Epithelial cell of alveolus of lung (primary cell): ENCODE measurements around the gene DHX40.

- RAMPAGE, long total RNA, result no peak
- RRBS, result no CpG with 5 or more reads among the region's 7 CpGs
Observed at GRCh38 chr17:59428864-59429475, 97.5 kb downstream of the YPEL2 start.

DNA sequence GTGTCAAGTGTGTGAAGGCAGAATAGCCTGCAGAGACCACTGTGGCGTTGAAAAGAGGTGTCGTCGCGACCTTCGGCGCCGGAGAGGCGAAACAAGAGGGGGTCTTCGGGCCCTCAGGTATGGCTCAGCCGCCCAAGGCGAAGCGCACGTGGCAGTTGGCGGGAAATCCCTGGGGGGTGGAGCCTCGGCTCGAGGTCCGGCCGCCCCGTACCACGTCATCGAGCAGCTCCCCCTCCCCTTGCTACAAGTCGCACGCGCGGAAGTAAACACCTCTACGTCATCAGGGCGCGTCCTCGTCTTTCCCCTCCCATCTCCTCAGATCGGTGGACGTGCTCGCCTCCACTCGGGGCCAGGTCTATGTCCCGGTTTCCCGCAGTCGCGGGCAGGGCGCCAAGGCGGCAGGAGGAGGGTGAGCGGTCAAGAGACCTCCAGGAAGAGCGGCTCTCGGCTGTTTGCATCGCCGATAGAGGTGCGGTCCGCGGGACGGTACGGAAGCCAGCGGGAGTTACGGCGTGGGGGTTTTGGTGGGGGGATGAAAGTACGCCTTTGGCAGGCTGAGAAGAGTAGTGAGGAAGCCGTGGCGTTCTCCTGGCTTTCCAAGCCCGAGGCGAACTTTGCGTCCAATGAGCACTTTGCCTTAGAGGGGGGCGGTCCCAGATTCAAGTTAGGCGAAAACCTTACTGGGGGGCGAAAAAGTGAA lies at the start of gene DHX40:
DHX40 (plus strand) TSS at position 296 of the 700 bp plus-strand sequence.
- RAMPAGE, long total RNA, result start-site peak on the plus strand centred at position 314 of the sequence, 25 bp wide, 114 and 126 reads in 2 replicates
- RRBS, result 14% methylated on average over 1 of the region's 61 CpGs

DNA sequence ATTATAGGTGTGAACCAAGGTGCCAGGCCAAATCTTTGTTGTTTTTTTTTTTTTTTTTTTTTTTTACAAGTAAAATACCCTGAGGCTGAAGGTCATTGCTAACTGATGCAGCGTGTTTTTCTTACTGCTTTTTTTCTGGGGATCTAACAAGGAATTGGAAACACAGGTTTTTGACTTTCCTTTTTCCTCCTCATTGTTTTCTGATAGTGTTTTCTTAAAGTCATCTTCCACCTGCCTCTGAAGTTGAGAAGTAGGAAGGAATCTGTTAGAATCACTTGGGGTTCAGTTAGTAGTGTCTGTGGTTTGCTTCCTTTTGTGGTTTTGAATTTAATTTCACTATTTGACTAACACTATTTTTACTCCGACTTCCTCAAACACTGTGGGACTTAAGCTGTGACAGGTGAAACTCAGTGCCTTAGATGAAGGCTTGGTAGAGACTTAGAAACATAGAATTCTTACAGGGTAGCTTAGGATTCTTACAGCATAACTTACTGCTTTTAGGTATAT lies 22.3 kb downstream of the CLTC start:
- RAMPAGE, long total RNA, result no peak
- RRBS, result no CpG with 5 or more reads among the region's 2 CpGs

GRCh38 chr17:59755925-59756672 lies 48.6 kb downstream of the VMP1 start:
- RAMPAGE, long total RNA, result no peak
- RRBS, result no CpG with 5 or more reads among the region's 6 CpGs

DNA sequence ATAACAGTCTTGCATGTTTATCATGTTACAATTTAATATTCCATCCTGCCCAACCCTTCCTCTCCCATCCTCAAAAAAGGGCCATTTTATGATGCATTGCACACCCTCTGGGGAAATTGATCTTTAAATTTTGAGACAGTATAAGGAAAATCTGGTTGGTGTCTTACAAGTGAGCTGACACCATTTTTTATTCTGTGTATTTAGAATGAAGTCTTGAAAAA lies 52.5 kb downstream of the TUBD1 start:
- RAMPAGE, long total RNA, result no peak

DNA sequence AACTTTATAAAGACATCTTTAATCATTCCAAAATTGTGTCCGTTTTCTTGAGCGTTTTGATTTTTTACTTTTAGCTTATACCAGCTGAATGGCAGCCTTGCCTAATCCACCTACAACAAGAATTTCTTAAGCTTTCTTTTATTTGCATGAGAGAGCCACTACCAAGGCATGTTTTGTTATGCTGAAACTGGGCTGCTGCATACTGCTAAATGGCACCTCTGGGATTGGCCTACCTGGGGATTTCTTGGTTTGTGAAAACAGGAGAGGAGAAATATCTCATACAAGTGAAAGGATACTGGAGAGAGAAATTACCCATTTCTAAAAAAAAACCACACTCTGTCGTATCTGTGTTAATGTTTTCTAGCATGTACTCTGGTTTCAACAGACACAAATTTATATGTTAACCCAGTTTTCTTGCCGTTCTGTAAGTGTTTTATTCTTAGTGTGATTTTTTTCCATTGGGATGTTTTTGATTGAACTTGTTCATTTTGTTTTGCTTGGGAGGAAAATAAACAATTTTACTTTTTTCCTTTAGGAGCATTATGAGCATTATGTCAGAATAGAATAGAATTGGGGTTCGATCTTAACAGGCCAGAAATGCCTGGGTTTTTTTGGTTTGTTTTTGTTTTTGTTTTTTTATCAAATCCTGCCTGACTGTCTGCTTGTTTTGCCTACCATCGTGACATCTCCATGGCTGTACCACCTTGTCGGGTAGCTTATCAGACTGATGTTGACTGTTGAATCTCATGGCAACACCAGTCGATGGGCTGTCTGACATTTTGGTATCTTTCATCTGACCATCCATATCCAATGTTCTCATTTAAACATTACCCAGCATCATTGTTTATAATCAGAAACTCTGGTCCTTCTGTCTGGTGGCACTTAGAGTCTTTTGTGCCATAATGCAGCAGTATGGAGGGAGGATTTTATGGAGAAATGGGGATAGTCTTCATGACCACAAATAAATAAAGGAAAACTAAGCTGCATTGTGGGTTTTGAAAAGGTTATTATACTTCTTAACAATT lies 51.9 kb downstream of the TUBD1 start:
- RAMPAGE, long total RNA, result no peak
- RRBS, result no CpG with 5 or more reads among the region's 8 CpGs

- RAMPAGE, long total RNA, result no peak
- RRBS, result no CpG with 5 or more reads among the region's 3 CpGs
Observed at GRCh38 chr17:59958597-59959544, 5.7 kb downstream of the RNFT1 start.

GRCh38 chr17:60088954-60089410 lies 10.3 kb upstream of the HEATR6 start:
- RAMPAGE, long total RNA, result no peak
- RRBS, result no CpG with 5 or more reads among the region's 3 CpGs

GRCh38 chr17:60150111-60150460 lies 313 bp downstream of the CA4 start:
- RAMPAGE, long total RNA, result no peak
- RRBS, result 2% methylated on average over 25 of the region's 39 CpGs

DNA sequence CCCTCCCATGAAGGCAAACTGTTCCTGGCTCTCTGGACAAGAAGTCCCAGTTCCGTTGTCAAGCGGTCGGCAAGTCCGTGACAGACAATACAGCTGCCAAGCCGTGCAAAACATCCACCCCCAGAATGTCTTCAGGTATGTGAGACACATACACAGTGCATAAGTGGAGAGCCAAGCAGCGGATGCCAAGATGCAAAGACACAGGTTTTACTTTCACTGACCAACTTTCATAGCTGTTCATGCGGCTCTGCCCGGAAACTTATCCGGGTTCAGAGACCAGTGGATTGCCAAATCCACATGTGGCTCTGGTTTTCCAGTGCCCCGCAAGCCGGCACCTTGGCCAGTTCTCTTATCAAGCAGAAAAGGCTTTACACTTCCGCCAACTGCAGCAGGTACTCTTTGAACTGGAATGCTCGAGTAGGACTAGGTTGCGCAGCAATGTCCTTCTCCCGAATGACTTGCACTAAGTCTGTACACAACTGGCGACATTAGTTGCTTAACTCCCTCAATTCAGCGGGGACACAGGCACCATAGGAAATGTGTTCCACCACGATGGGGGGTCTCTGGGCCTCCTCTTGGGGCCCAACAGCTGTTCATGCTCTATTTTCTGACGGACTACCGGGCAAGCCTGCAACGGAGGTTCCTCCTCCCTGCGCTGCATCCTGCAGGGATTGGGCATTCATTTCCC lies 33.8 kb upstream of the APPBP2 start:
- RAMPAGE, long total RNA, result no peak
- RRBS, result 85% methylated on average over 3 of the region's 22 CpGs

- RAMPAGE, long total RNA, result no peak
- RRBS, result no CpG with 5 or more reads among the region's 2 CpGs
Observed at GRCh38 chr17:60573422-60573993, 26.5 kb upstream of the PPM1D start.

- RAMPAGE, long total RNA, result no peak
- RRBS, result no CpG with 5 or more reads among the region's 8 CpGs
Observed at GRCh38 chr17:60601627-60602337, 1.8 kb downstream of the PPM1D start.

DNA sequence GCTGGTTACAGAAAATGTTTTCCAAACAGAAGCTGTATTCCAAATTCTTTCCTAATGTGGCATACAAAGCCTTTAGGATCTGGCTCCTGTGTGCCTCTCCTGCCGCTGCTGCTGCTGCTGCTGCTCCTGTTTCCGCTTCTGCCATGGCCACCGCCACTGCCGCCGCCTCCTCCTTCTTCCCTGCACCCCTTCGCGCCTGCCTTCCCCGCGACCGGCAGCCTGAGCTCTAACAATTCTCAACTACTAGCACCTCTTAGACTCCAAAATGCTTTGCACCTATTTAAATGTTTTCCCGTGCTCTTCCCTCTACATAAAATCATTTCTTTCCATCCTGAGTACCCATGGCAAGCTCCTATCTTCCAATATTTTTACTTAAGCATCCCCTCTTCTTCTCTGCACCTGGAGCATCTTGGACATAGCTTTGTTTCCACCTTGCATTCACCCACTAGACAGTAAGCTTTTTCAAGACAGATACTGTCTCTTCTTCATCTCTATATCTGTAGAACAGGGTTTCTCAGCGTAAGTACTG lies 263.7 kb upstream of the TBX2 start:
- RAMPAGE, long total RNA, result no peak
- RRBS, result no CpG with 5 or more reads among the region's 12 CpGs

GRCh38 chr17:61189648-61190026 lies 210.0 kb upstream of the TBX2 start:
- RAMPAGE, long total RNA, result no peak
- RRBS, result no CpG with 5 or more reads among the region's 2 CpGs

DNA sequence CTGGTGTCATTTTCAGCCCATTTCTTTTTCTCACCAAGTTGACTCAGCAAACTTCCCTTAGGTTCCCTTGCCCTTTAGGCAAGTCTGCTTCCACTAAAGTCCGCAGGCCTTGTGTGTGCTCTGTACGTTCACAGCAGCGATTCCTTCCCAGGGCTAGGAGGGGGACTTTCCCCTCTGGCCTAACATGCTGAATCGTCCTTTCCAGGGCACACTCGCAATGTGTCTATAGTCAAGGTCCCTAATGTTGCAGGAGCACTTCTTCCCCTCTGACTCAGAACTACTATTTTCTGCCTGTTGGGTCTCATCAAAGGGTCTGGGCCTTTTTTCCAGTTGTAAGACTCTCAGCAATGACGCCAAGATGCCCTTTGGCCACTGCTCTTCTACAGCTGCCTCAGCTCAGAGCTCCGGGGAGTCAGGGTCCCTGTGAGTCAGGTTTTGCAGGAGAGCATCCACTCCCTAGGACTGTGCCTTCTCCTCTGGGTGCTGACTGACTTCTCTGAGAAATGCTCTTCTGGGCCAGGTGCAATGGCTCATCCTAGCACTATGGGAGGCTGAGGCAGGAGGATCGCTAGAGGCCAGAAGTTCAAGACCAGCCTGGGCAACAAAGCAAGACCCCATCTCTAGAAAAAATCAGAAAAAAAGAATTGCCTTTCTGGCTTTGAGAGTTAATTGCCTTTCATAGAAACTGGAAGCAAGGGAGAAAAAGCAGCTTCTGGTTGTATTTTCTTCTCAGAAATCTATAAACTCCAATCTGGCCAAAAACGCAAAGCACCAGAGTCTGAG lies 64.4 kb upstream of the TBX2 start:
- RAMPAGE, long total RNA, result no peak
- RRBS, result no CpG with 5 or more reads among the region's 9 CpGs

GRCh38 chr17:61397411-61397863 lies 2.2 kb upstream of the TBX2 start:
- RAMPAGE, long total RNA, result no peak
- RRBS, result 0% methylated on average over 1 of the region's 27 CpGs

- RAMPAGE, long total RNA, result no peak
- RRBS, result 1% methylated on average over 63 of the region's 92 CpGs
Observed at GRCh38 chr17:61398871-61399709, 553 bp upstream of the TBX2 start.

GRCh38 chr17:61451356-61452092 lies 698 bp upstream of the TBX4 start:
- RAMPAGE, long total RNA, result no peak
- RRBS, result 3% methylated on average over 27 of the region's 60 CpGs

DNA sequence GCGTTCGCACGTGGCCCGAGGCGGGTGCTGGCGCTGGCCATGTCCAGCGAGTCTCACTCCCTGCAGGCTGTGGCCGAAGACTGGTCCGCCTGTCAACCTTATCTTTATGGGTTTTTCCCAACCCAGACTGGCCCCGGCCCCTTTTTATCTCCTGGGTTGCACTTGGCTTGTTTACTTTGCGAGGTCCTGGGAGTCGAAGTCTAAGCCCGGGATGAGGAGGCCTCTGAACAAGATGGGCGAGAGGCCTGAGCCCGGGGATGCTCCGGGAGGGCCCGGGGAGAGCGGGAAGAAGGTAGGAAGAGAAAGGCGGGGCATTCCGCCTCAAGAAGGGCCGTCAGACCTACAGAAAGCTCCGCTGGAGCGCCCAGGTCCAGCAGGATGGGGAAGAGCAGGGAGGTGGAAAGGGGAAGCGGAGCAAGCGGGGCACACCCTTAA lies 2.8 kb downstream of the TBX4 start:
- RAMPAGE, long total RNA, result no peak
- RRBS, result 2% methylated on average over 4 of the region's 25 CpGs

GRCh38 chr17:61911343-61911951 lies 16.3 kb downstream of the INTS2 start:
- RAMPAGE, long total RNA, result no peak
- RRBS, result no CpG with 5 or more reads among the region's 4 CpGs